SK-N-SH (cell line): Measurements from ENCODE around the gene NOTCH2NLA.

- RRBS, result no CpG with 5 or more reads among the region's 9 CpGs
CAGE:
- cytosol, long polyA plus RNA, result no peak
- long polyA plus RNA, result no peak
- nucleus, long polyA plus RNA, result no peak
Measured at GRCh38 chr1:146009956-146010749, 11.4 kb downstream of the HJV start.

DNA sequence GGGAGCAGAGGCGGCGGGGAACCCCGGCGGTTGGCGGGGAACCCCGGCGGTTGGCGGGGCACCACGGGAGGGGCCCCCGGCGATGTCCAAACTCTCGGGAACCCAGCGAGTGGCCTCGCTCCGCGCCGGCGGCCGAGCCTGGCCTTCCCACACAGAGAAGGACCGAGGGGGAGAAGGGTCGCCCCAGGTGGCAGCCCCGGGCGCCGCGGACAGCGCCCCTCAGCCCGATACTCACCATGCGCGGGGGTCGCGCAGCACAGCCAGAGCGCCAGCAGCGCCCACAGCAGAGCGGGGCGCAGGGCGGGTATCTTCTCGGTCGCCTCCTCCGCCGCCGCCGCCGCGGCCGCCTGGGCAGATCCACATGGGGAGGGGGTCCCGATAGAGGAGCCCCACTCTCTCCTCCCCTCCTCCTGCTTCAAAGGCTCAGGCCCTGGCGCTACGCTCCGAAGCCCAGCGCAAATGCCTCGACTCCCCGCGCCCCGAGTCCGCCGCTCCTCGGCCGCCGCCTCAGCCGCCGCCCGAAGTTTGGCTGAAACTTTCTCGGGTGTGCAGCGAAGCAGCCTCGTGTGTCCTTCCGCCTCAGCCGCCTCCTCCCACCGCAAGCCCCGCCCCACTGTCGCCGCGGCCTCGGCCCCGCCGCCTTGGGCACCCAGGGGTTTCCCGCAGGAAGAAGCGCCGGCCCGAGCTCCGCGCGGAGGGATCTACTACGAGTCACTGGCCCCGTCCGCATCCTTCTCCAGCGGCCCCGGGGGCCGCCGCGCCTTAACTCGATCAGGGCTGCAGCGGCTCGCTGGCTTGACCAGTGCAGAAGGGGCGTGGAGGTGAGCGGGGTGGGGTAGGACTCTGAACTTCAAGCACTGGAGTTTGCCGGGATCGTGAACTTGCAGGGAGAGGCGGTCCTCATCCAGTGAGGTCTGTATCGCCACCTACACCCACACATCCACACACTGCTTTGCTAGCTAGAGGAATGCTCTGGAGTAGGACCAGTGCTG lies at the start of gene NOTCH2NLA:
Gene NOTCH2NLA, minus strand, starts transcription at position 548 of the 992 bp plus-strand sequence.
- RRBS, result no CpG with 5 or more reads among the region's 99 CpGs
CAGE:
- cytosol, long polyA plus RNA, result no peak
- long polyA plus RNA, result no peak
- nucleus, long polyA plus RNA, result no peak

DNA sequence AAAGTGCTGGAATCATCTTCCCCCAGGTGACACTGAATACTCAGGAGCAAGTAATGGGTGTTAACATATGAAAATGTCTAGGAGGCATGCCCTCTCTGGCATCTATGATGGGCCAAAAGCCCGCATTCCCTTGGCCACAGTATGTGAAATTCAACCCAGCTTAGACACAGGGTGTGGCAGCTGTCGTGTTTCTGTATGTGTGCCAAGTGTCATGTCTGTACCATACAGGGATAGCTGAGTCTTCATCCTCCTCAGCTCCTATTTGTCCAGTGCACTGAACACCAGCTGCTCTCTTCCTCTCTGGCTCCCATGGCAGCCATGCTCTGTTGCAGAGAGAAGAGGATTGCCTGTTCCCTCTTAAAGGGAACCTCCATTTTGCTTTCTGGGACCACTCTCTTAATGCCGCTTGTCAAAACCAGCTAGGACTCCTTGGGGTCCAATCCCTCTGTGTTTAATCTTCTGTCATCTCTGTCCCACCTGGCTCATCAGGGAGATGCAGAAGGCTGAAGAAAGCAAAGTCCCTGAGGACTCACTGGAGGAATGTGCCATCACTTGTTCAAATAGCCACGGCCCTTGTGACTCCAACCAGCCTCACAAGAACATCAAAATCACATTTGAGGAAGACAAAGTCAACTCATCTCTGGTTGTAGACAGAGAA lies 32.7 kb downstream of the NBPF12 start:
- RRBS, result no CpG with 5 or more reads among the region's 4 CpGs
CAGE:
- cytosol, long polyA plus RNA, result no peak
- long polyA plus RNA, result no peak
- nucleus, long polyA plus RNA, result no peak

DNA sequence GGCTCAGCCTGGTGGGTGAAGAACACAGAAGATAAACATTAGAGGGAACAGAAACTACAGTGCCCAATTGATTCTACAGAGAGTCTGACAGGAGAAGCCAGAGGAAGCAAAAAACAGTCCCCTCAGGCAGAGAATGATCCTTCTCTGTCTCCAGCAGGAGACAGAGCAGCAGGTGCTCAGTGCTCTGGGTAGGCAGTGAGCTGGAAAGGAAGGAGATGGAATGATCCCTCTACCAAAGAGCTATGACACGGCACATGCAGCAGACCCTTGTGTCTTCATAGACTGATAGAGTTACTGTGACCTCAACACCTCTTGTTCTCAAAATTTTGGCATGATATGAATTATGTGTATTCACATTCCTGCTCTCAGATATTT lies 62.3 kb downstream of the PRKAB2 start:
- RRBS, result no CpG with 5 or more reads among the region's 1 CpG
CAGE:
- cytosol, long polyA plus RNA, result no peak
- long polyA plus RNA, result no peak
- nucleus, long polyA plus RNA, result no peak

- RRBS, result no CpG with 5 or more reads among the region's 8 CpGs
CAGE:
- cytosol, long polyA plus RNA, result no peak
- long polyA plus RNA, result no peak
- nucleus, long polyA plus RNA, result no peak
Measured at GRCh38 chr1:147234014-147234510, 8.4 kb upstream of the CHD1L start.

DNA sequence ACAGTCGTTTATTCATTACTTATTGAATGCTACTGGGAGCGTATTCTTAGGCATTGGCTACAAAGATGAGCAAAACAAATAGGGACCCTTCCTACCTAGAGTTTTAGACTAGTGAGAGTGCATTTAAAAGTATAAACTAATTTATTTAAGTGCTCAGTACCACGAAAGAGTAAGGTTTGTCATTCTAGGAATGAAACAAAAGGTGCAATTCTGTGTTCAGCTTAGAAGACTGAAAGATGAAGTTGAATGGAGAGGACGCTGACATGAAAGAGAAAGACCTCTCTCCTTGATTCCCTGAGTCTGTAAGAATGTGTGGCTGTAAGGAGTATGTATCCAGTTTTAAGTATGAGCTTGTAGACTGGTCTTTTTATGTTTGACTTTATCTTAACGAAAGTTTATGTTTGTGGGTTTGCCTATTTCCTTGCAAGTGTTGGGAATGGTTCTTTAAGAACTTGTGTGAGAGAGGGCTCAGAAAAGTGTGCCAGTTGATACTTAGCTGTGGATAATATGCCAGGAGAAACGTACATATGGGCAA lies 1.3 kb downstream of the CHD1L start:
- RRBS, result no CpG with 5 or more reads among the region's 6 CpGs
CAGE:
- cytosol, long polyA plus RNA, result no peak
- long polyA plus RNA, result no peak
- nucleus, long polyA plus RNA, result no peak

DNA sequence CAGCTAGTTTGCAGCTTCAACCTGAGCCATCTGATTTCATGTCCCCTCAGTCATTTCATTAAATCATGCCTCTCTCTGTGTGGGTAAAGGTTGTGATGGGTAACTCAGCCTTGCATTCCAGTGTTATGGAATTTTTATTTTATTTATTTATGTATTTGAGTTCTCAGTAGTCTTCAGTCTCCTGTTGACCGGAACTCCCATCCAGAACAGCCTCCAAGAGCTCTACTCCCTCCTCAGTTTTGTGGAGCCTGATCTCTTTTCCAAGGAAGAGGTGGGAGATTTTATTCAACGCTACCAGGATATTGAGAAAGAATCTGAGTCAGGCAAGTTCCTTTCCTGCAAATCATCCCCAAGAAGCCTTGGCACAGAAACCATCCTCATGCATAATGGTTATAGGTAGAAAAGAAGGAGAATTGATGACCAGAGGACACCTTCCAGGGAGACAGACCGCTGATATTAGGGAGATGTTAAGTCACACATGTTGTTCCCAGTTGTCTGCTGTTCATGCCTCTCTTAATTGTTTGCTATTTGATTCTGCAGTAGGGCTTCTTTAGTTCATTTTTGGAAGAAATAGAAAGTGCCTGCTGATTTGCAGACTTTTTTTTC lies 21.9 kb downstream of the CHD1L start:
- RRBS, result no CpG with 5 or more reads among the region's 3 CpGs
CAGE:
- cytosol, long polyA plus RNA, result no peak
- long polyA plus RNA, result no peak
- nucleus, long polyA plus RNA, result no peak

DNA sequence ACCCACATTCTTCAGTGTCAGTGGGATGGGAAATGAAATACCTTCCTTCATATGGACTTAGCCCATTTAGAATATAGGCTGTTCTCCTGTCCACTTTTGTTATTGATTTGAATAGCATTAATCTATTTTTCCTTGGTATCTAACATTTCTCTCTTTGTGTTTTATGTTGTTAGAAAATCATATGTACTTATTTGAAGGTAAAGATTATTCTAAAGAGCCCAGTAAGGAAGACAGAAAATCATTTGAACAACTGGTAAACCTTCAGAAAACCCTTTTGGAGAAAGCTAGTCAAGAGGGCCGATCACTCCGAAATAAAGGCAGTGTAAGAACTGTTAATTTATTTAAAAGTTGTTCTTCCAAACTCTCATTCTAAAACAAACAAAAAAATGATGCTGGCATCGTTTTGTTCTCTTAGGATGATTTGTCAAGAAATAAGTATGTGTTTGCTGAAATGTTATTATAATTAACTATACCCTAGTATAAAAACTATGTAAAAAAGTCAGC lies 41.7 kb downstream of the CHD1L start:
- RRBS, result no CpG with 5 or more reads among the region's 3 CpGs
CAGE:
- cytosol, long polyA plus RNA, result no peak
- long polyA plus RNA, result no peak
- nucleus, long polyA plus RNA, result no peak

- RRBS, result no CpG with 5 or more reads among the region's 5 CpGs
CAGE:
- cytosol, long polyA plus RNA, result no peak
- long polyA plus RNA, result no peak
- nucleus, long polyA plus RNA, result no peak
Measured at GRCh38 chr1:147285227-147285539, 42.7 kb downstream of the CHD1L start.

DNA sequence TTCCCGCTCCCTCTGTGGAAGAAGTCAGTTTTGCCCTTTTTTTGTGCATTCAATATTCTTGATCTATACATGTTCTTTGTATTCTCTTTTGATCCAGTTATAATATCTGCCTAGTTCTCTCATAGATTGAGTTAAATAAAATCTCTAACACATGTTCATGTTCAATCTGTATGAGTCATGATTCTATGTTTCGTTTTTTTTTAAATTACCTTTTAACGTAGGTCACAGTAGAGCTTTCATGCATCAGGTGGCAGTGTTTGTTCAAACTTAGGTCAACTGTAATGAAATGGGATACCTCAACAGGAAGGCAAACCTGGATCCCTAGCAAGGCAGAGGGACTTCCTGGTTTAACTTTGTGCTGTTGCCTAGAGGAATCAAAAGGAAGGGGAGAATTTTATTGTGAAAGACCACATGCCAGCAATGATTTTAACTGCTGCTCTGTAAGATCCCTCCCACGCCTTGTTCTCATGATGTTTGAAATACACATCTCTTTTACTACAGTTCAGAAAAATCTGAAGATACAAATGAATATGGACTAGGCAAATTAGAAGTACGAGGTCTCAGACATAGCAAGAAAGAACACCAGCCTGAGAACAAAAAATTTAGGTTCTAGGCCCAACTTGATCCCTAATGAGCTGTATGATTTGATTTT lies 25.9 kb upstream of the BCL9 start:
- RRBS, result no CpG with 5 or more reads among the region's 5 CpGs
CAGE:
- cytosol, long polyA plus RNA, result no peak
- long polyA plus RNA, result no peak
- nucleus, long polyA plus RNA, result no peak

- RRBS, result no CpG with 5 or more reads among the region's 3 CpGs
CAGE:
- cytosol, long polyA plus RNA, result no peak
- long polyA plus RNA, result no peak
- nucleus, long polyA plus RNA, result no peak
Measured at GRCh38 chr1:147542996-147543514, 1.8 kb downstream of the BCL9 start.

DNA sequence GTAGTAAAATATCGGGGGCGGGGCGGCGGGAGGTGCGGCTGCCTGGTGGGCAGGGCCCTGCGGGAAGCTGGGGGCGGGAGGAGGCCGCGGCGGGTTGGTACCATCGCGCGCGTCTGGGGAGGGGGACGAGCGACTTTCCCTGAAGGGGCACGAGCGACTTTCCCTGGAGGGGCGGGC lies 58.3 kb downstream of the BCL9 start:
- RRBS, result no CpG with 5 or more reads among the region's 19 CpGs
CAGE:
- cytosol, long polyA plus RNA, result no peak
- long polyA plus RNA, result no peak
- nucleus, long polyA plus RNA, result no peak

GRCh38 chr1:147610969-147611418 lies 59.3 kb downstream of the ACP6 start:
- RRBS, result no CpG with 5 or more reads among the region's 3 CpGs
CAGE:
- cytosol, long polyA plus RNA, result no peak
- long polyA plus RNA, result no peak
- nucleus, long polyA plus RNA, result no peak

DNA sequence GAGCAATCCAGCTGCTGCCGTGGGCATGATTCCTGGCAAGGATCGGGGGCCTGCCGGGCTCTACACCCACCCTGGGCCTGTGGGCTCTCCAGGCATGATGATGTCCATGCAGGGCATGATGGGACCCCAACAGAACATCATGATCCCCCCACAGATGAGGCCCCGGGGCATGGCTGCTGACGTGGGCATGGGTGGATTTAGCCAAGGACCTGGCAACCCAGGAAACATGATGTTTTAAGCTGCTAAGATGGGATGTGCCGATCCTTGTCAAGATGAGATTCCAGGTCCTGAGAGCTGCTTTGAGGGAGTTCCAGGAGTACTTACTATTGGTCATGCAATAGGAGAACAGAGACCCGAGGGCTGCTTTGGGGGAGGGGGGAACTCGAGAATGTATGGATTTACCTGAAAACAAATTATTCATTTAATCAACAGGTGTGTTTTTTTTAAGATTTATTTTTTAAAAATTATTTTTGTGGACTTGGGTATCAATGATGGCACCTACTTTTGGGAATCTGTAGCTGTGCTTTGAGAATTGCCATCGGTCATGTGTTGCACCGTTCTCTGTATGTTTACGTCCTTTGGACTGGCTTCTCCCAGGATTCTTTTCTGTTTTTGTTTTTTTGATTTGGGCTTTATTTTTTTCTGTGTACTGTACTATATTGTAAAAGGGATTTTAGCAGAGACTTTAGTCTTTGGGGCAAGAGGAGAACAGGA lies 45.4 kb downstream of the ACP6 start:
- RRBS, result 96% methylated on average over 3 of the region's 11 CpGs
CAGE:
- cytosol, long polyA plus RNA, result no peak
- long polyA plus RNA, result no peak
- nucleus, long polyA plus RNA, result no peak

- RRBS, result 16% methylated on average over 2 of the region's 9 CpGs
CAGE:
- cytosol, long polyA plus RNA, result no peak
- long polyA plus RNA, result no peak
- nucleus, long polyA plus RNA, result no peak
Measured at GRCh38 chr1:147640764-147641224, 29.5 kb downstream of the ACP6 start.

DNA sequence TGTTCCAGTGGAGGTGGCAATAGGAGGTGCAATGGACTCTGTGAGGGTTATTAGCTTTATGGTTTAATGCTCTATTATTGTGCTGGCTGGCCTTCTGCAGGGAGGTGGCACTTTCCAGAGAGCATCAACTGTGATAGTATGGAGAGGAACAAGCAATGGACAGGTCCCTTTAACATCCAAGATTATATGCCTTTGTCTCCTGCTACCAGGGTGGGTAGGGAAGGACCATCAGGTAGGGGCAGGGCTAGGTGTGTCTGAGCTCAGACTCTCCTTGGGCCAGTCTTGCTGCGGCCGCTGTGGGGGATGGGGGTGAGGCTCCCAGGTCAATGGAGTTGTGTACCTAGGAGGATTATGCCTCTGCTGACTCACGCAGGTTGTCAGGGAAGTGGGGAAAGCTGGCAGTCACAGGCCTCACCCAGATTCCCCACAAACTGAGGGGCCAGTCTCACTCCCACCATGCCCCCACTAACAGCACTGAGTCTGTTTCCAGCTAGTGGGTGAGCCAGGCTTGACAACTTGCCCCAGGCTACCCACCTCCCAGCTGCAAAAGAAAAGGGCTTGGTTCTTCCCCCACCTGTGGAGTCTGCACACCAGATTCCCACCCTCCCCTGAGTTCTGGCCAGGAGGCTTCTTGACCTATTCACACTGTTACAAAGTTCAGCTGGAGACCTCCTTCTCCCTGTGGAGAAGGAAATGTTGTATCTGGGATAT lies 69.4 kb upstream of the GJA8 start:
- RRBS, result no CpG with 5 or more reads among the region's 3 CpGs
CAGE:
- cytosol, long polyA plus RNA, result no peak
- long polyA plus RNA, result no peak
- nucleus, long polyA plus RNA, result no peak

DNA sequence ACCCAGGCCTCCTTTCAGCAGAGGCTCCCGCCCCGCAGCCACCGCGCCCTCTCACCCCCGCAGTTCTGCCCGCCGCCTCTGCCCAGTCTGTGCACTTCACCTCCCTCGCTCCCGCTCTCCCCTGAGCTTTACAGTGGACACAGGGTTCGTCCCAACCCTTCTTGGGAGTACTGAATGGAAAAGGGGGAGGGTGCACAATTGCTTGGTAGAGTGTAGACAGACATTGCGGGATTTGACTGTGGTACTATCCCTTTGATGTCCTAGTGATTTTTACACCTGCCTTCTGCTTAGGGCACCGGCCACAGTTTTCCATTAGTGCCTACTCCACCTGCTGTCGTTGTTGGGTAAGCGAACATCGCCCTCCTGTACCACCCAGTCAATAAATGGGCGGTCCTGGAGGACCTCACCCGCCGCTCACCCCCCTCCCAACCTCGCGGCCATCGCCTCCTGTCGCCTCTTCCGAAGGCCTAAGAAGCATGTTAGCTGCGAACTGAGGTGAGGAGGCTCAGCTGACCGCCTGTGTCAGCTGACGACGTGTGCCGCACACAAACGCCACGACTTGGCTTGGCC lies 9.3 kb upstream of the NBPF11 start:
- RRBS, result no CpG with 5 or more reads among the region's 30 CpGs
CAGE:
- cytosol, long polyA plus RNA, result no peak
- long polyA plus RNA, result no peak
- nucleus, long polyA plus RNA, result no peak

GRCh38 chr1:148302614-148302947 lies 150.5 kb upstream of the NBPF11 start:
- RRBS, result no CpG with 5 or more reads among the region's 24 CpGs
CAGE:
- cytosol, long polyA plus RNA, result no peak
- long polyA plus RNA, result no peak
- nucleus, long polyA plus RNA, result no peak

GRCh38 chr1:148307653-148307905 lies 155.5 kb upstream of the NBPF11 start:
- RRBS, result no CpG with 5 or more reads among the region's 6 CpGs
CAGE:
- cytosol, long polyA plus RNA, result no peak
- long polyA plus RNA, result no peak
- nucleus, long polyA plus RNA, result no peak

- RRBS, result no CpG with 5 or more reads among the region's 6 CpGs
CAGE:
- cytosol, long polyA plus RNA, result no peak
- long polyA plus RNA, result no peak
- nucleus, long polyA plus RNA, result no peak
Measured at GRCh38 chr1:148308878-148309077, 156.7 kb upstream of the NBPF11 start.